H9 (cell line): Measurements from ENCODE around the gene SIX2.

DNA sequence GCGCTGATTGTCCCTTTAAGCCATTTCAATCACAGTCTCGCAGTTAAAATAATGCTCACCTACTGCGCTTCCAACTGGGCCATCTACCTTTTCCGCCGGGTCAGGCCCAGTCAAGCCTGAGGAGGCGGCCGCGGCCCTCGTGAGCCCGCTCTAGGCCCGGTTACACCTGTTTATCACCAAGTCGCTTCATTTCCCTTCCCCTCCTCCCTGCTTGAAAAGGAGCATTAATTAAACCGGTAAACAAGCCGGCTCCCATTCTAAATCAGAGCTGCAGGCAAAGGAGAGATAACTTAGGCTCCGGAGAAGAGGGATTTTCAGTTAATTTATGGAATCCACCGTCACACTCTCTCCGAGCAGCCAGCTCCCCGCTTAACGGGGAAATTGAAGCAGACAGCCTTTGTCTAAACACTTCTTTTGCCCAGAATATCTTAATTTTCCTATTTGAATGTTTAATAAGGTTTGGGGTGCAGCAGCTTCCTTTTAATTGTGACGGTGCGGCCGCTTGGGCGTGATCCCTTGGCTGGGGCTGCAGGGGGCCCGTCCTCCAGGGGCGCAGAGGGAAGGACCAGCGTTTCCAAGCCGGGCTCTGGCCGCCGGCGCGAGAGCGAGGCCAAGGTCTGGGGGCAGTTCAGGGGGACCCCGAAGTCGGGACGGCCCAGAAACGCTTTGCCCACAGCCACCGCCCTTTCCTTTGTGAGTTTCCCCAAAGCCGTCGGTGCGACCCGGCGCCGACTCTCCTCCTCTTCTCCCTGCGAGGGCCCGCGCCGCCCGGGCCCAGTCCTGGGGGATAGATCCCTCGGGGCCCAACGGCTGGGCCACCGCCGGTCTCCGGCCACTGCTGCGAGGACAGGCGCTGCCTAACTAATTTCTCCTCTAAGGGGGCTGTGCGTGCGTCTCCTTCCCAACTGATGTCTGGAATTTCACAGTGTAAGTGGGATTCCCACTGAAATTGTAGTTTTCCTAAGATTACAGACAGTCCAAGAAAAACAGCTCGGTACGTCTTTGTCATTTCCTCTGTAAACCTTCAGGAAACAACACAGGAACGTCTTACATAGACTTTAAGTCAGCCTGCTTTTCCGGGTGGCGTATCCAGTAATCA lies 139.8 kb upstream of the SIX3 start:
- PRO-cap: bidirectional peak, plus-strand start at position 255 of the sequence, minus-strand start outside the sequence

DNA sequence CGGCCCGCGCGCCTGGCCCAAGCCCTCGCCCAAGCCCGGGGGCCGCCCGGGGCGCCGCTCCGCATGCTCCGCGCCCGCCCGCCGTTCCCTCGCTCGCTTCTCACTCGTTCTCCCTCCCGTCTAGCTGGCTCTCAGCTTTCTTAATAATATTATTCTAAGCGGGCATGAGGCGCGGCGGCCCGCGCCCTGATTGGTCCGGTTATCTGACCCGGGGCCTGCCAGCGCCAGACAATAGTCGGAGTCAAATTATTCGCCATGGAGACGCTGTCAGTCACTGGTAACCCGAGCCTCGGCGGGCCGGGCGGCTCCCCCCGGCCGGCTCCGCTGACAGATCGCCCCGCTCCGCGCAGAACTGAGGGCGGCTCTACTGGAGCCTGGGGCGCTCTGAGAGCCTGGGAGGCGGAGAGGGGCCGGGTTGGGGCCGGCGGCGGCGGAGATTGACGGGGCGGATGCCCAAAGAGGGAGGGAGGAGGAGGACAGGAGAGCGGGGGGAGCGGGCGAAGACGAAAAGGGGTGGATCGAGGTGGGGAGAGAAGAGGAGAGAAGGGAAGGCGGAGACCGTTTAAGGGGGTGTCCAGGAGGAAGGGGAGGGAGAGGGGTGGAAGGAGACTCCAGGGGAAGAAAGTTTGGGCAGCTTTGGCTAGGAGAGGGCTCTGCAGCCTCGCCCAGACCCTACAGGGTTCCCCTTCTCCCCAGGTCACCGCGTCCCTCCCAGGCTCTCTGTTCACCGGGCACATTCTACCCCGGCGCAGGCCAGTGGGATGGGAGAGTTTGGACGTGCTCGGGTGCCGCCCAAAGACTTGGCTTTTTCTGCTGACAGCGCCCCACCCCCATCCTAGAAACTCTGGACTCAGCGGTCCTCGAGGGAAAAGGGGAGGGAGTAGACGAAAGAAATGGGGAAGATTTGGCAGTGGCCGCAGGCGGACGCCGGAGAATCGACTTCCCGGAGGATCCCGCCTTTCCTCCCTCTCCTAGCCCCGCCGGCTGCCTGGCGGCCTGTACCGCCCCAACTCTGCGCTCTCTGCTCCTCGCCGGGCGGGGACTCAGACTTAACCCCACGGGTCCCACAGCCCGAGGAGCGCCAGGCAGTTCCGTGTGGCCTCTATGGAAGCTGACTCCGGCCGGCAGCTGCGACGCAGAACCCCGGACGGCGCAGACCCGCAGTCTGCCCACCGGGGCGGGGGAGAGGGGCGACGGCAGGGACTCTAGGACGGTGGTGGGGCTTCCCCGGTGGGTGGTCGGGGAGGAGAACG lies at the start of gene SIX2:
TSS of gene SIX2 (minus strand) at position 142 of the 1,253 bp plus-strand sequence.
- PRO-cap: bidirectional peak, plus-strand start at position 355 of the sequence, minus-strand start at position 122 of the sequence

- PRO-cap: no peak
Measured at GRCh38 chr2:45179959-45180563, 170.8 kb upstream of the SIX2 start.

DNA sequence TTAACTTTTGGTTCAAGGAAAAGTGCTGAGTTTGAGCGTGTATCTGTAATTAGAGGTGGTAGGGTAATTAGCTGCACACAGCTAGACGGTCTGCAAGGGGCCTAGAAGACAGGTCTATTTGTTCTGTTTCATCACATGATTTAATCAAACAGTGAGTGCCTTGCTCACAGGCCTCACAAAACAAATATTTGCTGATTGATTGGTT lies 264.2 kb upstream of the SIX2 start:
- PRO-cap: no peak

DNA sequence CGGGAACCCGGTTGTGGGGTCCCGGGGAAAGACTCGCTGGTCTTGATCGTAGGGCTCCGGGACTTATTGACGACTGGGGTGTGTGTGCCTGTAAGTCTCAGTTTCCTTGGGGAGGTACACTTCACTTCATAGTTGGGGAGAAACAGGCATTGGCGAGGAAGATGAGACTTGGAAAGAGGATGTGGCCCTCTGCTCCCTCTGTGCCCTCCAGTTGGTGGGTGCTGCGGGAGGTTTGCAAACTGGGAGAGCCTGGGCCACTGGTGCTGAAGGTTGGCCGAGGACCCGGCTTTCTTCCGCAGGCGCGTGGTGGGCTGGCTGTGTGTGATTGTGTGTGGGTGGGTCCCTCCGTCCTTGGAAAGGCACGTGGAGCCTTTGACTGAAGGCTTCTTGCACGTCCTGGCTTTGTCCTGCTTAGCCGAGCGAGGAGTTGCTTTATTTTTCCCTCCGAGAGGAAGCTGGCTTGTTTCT lies 1.0 kb downstream of the PRKCE start:
- PRO-cap: no peak

DNA sequence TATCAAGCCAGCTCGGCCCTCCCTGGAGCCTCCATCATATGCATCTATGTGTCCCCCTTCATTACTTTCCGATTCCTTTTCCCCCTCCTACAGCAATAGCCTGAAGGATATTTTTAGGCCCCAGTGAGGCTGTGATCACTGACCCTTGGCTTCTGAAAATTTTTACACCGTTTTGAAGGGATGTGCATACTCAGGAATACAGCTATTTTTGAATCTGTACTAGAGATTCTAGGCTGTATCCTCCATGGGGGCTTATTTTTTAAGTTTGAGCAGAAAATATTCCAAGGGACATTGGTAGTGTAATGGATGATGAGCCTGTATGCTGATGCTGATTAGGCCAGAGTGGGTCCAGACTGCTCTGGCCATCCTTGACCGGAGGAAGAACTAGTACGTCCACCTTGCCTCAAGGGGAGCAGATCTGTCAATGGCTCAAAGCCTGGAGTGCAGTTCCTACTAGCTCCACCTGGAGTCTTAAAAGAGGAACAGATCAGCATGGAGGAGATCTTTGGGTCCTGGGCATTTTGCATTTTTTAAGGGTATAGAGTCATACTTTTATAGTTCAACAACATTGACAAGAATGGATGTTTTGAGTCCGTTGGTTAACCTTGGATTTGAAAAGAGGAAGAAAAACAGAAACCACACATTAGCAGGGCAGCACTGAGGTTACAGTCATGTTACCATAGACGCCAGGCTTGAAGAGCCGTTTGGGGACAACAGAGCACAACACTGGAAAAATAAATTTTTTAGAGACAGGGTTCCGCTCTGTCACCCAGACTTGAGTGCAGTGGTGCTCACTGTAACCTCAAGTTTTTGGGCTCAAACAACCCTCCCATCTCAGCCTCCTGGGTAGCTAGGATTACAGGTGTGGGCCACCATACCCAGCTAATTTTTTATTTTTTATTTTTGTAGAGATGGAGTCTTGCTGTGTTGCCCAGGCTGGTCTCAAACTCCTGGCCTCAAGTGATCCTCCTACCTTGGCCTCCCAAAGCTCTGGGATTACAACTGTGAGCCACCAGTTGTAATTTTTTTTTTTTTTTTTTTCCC lies 78.3 kb downstream of the PRKCE start:
- PRO-cap: no peak

GRCh38 chr2:45783909-45784663 lies 132.6 kb downstream of the PRKCE start:
- PRO-cap: no peak

GRCh38 chr2:45836498-45837530 lies 185.3 kb downstream of the PRKCE start:
- PRO-cap: no peak

GRCh38 chr2:45916714-45917272 lies 265.3 kb downstream of the PRKCE start:
- PRO-cap: no peak

- PRO-cap: no peak
Measured at GRCh38 chr2:45926575-45927453, 275.3 kb downstream of the PRKCE start.

DNA sequence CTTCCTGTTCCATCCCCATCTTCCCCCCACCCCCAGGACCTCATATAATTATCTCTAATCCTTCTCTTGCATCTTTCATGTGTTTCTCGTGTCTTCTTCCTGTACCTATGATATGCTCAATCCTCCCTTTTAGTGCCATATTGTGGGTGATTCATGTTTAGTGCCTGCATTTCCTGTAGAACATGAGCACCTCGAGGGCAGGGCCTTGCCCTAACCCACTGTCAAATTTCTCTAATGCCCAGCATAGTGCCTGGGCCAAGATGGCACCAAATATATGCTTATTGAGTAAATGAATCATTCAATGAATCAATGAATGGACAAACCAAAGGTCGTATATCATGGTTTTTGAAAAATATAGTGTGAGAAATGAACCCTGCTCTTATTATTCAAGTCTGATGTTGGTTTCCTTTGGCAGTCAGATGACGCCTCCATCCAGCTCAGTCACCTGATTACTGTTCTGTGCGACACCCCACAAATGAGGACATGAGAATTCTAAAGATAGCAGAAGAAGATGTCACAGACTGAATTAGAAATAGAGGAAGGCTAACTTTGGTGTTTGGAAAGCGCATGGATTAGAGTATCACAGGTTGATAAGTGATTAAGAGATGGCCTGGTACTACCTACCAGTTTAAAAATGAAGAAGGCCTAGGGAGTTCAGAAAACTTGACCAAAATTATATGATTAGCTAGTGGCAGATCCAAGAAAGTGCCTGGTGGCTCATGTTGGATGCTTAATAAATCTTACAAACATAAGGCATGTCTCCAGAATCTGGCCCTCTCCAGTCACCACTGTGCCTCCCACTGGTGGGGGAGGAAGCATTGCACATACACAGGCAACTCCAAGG lies 278.4 kb downstream of the PRKCE start:
- PRO-cap: no peak

DNA sequence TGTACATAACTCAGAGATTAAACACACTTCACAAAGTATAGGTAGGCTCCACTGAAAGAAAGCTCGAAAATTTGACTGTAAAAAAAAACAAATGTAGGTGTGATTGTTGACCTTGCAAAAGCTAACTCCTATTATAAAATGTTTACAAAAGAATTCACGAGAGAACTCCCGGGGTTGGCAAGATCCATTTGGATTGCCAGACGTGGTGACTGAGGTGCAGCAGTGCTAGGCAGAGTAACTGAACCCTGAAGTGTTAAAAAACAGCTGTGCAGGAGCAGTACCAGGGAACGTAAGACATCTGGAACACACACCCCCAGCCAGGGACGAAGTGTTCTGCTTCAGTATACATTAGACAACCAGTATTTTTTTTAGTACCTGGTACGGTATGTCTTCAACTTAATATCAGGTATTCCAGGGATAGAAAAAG lies 272.2 kb upstream of the EPAS1 start:
- PRO-cap: no peak

DNA sequence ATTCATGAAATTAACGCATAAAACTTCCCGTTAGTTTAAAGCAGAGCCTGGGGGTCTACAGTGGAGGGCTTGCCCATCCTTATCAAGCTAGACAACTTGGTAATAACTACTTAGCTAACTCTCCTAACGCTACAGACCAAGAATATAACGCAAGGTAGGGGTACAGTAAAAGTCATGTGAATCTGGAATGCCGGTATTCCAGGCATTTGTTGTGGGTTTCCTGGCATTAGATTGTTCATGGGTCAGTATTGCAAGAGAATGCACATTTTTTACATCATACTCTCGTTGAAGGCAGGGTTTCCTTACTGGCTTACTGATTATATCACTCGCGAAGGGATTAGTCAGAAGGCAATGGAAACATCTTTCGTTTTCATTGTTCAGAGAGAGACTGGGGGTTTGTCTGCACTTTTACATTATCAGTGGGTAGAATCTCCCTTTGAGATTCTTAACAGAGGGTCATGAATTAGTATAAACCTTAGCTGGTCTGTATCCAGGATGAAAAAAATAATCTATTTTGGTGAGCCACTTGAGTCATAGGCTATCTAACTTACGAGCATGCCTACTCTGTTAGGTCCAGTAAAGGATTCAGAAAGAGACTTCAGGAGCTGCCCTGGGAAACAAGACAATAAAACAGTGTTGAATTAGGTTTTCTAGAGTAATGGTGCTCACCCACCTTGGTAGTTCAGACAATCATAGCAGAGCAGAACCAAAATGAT lies 229.4 kb upstream of the EPAS1 start:
- PRO-cap: no peak

- PRO-cap: no peak
Measured at GRCh38 chr2:46299497-46300096, 2.4 kb downstream of the EPAS1 start.

GRCh38 chr2:46319068-46319406 lies 21.8 kb downstream of the EPAS1 start:
- PRO-cap: no peak

DNA sequence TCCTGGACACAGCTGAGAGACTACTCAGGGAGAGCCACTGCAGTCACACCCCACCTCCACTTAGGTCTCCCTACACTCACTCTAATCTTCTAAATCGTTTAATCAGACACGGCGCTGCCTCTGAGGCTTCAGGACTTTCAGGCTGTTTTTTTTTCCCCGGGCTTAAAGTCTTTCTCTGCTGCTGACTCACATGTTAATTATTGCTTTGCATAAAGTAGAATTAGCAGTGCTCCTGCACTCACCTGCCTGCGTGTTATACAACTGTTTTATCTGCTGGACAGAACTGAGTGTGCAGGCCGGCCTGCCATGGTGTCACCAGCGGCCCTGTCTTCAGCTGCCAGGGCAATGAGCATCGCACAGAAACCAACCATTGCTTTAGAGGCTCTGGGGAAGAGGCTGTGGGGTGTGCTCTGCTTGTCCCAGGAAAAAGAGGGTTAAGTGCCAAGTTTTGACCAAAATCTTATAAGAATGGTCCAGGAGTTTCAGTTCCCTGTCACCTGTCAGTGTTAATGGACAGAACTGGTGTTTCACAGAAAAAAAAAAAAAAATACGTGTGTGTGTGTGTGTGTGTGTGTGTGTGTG lies 34.6 kb downstream of the EPAS1 start:
- PRO-cap: unidirectional peak, plus-strand start at position 425 of the sequence

- PRO-cap: no peak
Measured at GRCh38 chr2:46540371-46541032, 1.8 kb upstream of the RHOQ start.

DNA sequence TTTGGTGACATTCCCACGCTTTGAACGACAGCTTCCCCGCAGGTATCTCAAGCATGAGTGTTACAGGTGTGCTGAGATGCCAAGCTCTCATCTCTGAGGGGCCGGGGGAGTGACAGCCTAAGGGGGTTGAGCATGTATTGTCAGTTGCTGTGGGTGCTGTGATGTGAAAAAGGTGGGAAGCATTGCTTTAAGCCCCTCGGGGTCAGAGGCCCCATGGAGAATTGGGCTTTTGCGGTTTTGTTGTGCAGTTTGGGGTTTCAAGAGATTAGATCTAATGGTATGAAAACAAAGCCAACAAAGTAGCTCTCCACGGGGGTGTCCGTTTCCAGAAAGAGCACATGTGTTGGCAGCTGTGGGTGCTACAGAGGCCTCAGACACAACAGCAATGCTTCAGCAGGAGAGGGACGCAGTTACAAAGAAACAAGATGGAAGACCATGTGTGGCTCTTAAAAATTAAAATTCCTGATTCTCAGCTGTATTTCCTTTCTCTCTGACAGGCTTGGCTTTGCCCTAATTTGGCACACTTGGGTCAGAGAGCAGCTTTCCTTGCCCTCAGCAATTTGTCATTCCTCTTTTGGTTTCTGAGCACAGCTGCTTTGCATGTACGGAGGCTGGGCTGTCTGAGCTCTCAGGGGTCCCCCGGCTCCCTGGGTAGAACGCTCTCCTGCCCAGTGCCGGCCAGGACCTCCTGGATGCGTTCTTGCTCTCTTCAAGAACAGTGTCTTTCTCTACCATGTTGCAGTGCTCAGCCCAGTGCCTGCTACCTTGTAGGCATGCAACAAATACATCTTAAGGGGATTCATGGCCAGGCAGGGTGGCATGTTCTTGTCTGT lies 7.0 kb upstream of the ATP6V1E2 start:
- PRO-cap: no peak

DNA sequence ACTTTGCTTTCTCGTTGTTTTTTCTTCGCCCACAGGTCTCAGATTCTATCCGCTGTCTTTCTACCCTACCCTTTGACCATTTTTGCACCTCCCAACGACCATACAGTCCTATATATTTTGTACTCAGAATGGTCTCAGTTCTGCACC lies 222 bp downstream of the CRIPT start:
- PRO-cap: no peak

- PRO-cap: no peak
Measured at GRCh38 chr2:46653355-46653675, 36.3 kb downstream of the CRIPT start.